ENCODE measurements around a stretch of chr9.

DNA sequence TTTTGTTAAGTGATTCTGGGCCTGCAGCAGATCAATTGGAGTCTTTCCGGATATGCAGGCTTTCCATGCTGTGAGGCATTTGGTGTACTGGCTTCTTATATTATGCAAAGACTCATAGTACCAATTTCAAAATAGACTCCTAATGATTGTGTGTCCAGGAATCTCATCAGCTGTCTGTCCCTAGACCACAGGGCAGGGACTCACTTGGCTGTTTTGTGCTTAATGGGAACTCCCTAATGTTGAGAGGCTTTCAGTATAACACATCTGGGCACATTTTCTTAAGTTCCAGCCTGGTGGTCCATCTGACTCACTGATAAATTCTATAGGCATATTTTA lies 180.1 kb upstream of the KLF9 start:
- PRO-cap, 2 experiments, result no peak in any of the 2 experiments

DNA sequence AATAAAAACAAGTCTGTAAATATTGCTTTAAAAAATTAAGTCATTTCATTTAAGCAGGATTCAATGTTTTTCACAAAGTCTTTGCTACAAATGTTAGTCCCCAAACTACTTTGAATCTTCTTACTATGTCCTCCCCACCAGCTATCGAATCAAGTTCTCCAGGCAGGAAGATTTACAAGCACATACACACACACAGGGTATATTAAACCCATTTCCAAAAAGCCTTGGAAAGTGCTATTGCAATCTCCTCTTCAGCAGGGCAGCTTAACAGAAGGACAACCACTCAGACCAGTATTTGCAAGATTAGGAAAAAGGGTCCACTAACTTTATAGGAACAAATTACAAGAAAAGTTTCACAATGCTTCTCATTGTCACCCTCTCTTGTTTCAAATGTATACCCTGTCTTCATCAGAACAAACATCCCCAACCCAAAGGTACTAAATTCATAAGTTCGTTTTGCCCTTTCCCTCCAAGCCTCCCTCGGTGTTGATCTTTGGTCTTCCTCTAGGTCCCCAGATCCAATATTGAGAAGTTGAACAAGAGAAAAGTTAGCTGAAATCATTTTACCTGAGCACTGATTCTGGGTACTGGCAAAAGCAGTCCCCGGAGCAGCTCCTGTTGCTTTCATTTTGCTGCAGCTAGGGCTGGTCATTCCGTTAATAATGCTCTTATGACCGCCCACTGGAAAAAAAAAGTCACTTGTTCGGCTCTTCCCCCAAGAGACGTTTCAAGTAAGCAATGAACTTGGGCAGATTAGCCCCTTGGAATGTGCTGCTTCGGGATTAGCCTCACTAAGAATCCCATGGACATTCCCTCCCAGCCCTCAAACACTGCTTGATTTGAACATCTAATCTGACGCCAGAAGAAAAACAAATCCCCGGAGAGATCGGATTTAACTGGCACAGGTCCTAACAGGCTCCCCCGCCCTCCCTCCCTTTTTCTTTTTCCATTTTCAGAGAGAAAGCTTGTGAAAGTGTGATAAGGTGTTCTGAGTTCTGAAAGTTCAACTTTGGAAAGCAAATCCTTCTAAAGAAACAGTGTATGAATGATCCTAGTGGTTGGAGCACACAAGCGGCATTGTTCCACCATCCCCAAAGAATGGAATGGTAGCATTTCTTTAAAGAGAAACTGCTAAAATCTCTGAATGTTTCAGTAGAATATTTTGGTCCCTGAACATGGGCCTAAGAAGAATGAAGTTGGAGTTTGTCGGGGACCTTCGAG lies 252.6 kb downstream of the TRPM3 start:
- PRO-cap, 2 experiments, result no peak in any of the 2 experiments

DNA sequence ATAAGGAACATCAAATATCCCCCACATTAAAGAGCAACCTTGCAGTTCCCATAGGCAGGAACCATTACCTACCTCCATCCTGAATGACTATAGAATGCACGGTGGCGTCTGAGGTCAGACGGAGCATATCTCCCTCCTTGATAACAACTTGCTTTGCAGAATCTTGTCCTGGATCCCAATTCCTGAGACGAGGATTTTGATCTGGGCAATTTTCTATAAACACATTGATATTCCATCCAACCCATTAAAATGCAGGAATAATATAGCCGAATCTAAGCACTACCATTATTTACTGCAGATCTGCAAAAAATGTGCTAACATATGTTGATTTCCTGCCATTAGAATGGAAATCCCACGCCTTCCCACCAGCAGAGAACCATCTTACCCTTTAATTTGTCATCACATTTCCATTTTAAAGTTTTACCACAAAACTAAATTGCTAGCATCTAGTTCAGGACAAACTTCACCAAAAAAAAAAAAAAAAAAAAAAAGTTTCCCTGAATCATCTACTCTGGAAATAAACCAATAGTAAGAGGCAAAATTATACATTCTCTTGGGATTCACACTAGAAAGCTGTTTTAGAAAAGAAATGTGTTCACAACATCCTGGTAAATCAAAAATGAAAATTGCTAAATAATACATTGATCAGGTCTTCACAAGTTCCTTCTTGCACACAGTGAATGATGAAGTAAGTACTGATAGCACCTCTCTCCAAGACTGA lies 22.0 kb downstream of the CEMIP2 start:
- PRO-cap, 2 experiments, result no peak in any of the 2 experiments

GRCh38 chr9:71766465-71767236 lies 1.7 kb downstream of the CEMIP2 start:
- PRO-cap, 2 experiments, result peak in 2 of 2 experiments; most common plus-strand start chr9:71766936 (in 2); most common minus-strand start chr9:71766737 (in 1)

GRCh38 chr9:71767458-71768027 lies 770 bp downstream of the CEMIP2 start:
- PRO-cap, 2 experiments, result peak in 2 of 2 experiments; most common plus-strand start chr9:71767621 (in 1); most common minus-strand start chr9:71767557 (in 2)

- PRO-cap, 2 experiments, result no peak in any of the 2 experiments
Measured at GRCh38 chr9:71806751-71807217, 38.5 kb upstream of the CEMIP2 start.

- PRO-cap, 2 experiments, result no peak in any of the 2 experiments
Measured at GRCh38 chr9:72129246-72129632, 20.0 kb upstream of the GDA start.

GRCh38 chr9:72147561-72148110 lies 1.6 kb upstream of the GDA start:
- PRO-cap, 2 experiments, result no peak in any of the 2 experiments

DNA sequence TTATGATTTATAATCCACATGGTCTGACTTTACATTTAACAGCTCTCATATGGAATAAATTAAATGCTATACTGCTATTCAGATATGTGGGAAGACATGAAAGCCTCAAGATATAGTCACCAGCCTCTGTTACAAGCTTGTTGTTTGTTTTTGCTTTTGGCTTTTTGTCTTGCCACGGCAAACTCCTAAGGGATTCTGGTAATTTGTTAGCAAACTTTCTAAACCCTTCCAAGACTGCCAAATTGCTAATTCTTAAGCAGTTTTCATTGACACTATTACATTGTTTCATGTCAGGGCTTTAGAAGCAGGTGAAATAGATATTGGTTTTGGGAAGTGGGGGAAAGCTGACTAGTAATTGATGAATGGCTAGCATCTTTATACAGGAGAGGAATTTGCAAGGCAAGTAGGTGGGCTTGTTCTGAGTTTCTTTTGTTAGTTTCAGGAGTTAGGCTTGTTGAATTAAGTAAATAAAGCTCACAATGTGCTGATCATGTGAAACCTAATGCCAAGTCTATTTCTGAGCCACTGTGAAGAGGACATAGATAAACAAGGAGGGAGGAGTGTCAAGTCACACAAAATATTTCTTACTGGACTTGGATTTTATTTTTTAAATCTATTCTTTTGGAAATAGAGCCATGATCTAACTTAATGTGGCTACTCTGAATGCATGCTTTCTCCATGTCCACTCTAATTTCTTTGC lies 19.8 kb downstream of the GDA start:
- PRO-cap, 2 experiments, result no peak in any of the 2 experiments

DNA sequence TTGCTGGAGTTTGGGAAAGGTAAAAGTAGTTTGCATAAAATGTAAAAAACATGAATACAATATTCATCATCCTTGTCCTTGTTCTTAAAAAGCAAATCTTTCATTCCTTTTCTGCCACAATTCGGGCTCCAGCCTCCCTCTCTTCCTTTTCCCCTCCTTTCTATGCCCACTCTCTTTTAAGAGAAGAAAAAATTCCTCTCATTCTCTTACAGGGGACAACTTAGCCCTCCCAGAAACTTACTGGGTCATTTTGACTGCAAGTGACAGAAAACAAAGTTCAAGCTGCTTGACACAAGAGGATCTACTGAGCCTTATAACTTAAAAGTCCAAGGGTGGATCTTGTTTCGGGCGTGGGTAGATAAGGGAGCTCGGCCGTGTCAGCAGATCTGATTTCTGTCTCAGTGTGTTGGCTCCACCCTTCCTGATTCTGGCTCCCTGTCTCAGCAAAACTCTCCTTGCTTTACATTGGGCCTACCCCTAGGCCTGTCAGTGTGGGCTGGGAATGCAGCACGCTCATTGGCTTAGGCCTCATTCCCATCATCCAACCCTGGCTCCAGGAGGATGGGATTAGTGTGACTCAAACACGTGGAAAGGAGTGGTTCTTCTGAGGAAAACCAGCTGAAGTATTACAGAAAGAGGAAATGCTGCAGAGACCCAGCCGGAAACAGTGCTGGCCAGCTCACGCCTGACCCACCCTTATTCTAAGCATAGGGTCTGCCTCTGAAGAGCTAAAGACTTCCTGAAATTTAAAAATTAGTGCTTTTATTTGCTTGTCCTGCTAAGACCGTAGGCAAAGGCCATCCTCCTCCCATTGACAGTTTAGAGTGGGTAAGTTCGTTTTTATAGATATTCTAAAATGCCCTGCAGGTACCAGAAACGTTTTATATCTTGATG lies 60.0 kb downstream of the ZFAND5 start:
- PRO-cap, 2 experiments, result peak in 2 of 2 experiments; most common plus-strand start position 649 of the sequence (in 2); most common minus-strand start position 429 of the sequence (in 2)

DNA sequence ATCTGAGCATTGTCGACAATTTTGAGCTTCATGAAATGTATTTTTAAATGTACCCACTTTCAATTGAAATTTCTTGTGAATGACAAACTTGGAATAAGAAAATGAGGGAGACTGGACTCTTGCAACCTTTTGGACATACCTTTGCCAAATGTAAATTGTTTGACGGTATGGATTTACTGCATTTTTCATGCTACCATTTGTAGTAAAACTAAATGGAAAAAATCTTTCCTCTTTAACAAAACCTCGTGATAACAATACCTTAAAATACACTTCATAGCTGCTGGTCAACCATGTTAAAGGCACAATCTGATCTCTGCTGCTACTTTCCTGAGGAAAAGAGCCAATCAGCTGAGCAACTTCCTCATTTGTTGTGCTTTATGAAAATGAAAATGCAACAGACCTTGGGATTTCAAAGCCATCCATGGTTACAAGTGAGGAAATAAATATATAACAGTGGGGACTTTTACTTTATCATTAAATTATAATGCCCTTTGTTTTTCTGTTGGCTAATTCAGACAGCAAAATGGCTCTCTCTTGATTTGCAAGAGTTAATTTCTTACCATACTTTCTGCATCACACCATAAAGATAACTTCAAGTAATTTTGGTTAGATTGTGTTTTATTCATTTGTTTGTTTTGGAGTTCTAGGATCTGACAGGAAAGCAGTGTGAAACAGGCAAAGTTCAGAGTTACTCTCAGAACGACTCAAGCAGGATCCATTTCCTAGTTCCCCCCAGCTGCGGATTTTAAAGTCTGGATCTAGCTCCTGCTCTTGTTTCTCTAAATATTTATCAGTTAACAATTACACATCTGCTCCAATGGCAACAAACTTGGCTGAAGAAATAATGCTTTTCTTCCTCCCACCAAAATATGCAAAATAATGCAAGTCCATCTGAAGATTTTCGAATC lies 1.1 kb downstream of the ALDH1A1 start:
- PRO-cap, 2 experiments, result no peak in any of the 2 experiments

- PRO-cap, 2 experiments, result no peak in any of the 2 experiments
Measured at GRCh38 chr9:73164979-73165785, 13.5 kb downstream of the ANXA1 start.

GRCh38 chr9:73215227-73215728 lies 63.6 kb downstream of the ANXA1 start:
- PRO-cap, 2 experiments, result no peak in any of the 2 experiments

DNA sequence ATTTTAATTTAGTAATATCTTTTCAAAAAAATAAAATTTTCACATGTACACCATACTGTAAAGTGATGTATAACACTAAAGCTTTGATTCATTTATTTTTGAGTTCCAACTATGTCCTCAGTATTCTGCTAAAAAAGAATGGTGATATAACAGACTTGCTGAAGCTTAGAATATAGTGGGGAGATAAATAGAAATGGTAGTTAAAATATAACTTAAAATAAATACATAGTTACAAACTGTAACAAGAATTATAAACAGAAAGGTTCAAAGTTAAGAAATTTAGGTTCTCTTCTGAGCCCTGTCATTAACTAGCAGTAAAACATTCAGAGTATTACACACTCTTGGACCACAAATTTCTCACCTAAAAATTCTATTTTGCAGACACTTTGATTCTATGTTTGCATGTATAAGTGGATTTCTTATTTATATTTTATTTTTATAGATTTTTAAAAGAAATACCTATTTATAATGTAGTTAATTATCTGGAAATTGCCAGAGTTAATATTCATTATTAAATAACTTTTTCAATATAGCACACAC lies 392.1 kb downstream of the ANXA1 start:
- PRO-cap, 2 experiments, result no peak in any of the 2 experiments

DNA sequence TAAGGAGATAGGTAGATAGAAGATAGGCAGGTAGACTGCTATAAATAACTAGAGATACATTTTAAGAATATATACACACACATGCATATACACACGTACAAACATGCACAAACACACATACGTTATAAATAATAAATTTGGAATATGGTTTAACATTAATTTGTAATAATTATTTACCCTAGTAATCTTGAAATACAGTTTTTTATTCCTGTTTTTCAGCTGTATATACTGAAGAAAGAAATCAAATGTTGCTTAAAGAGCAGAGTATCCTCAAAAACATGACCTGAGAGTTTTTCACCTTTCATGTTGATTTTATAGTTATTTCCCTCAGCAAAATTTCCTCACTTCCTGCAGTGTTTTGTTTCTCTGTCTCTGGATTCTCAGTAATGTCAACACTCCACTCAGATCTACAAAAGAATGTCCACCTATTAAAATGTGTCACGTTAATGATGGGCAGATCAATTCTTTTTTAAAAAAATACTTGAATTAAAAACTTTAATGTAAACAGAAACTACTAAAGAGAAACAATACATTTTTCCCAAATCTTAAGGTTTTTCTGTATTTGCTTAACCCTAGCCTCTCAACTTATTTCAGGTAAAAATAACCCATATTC lies 398.3 kb downstream of the ANXA1 start:
- PRO-cap, 2 experiments, result no peak in any of the 2 experiments

GRCh38 chr9:73893123-73893596 lies 604.0 kb upstream of the RORB start:
- PRO-cap, 2 experiments, result no peak in any of the 2 experiments

DNA sequence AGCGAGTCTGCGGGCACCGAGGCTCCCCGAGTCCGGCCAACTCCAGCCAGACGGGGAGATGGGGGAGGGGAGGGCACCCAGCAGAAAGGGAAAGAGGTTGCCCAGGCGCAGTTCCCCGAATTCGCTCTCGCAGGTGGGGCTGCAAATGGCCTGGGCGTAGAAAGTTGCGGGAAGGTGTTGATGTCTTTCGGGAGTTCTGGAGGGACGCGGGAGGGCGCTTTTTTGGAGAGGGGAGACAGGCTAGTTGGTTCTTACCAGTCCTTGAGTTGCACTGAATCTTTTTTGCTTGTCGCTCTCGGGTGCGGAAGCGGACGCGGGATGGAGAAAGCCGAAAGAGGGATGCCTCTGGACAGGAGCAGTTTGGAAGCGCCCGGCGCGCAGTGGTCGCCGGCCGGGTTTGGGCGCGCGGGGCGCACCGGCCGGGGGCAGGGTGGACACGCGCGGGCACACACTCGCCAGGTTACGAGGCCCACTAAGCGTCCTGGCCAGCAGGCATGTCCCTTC lies 904 bp downstream of the RORB start:
- PRO-cap, 2 experiments, result no peak in any of the 2 experiments

DNA sequence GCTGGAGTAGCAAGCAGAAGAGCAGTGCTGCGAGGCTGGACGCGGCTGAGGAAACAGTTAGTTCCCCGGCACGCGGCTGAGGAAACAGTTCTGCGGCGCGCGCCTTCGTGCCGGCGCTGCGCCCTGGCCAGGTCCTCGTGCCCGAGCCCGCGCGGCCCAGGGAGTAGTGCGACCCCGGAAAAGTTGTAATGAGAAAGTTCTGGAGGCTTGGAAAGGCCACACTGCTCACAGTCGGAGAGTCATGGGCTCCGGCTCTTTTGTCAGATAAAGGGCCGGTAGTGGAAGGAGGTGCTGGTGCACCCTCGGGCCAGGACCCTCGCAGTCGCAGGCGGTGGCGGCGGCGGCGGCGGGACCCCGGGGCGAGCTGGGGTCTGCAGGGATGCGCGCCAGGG lies 1.4 kb downstream of the RORB start:
- PRO-cap, 2 experiments, result no peak in any of the 2 experiments

- PRO-cap, 2 experiments, result no peak in any of the 2 experiments
Measured at GRCh38 chr9:74874164-74874363, 13.7 kb downstream of the TRPM6 start.

GRCh38 chr9:75950794-75951540 lies 60.5 kb downstream of the PCSK5 start:
- PRO-cap, 2 experiments, result no peak in any of the 2 experiments

All from Colon Carcinoma Metastatic in the Lung (tissue), 2 donors.